Peritoneum (tissue), 1 donor: ENCODE measurements around the genes SEMA4D and ROR2.

DNA sequence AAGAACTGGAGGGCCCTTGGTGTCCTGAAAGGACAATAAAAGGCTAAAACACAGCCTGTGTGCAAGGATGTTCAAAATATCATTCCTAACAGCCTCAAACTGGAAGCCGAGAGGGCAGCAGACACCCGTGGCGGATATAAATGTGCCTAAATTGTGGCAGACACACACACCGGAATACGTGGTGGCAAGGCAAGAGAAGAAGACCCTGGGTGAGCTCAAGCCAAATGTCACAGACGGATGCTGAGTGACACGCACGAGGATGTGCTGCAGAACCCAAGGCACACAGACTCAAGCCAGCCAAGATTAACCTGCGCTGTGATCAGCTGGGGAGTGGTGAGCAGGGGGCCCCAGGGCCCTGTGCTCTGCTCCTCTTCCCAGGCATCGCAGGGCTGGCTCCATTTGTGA is 16.5 kb downstream of the SEMA4D start:
- PRO-cap = no peak

DNA sequence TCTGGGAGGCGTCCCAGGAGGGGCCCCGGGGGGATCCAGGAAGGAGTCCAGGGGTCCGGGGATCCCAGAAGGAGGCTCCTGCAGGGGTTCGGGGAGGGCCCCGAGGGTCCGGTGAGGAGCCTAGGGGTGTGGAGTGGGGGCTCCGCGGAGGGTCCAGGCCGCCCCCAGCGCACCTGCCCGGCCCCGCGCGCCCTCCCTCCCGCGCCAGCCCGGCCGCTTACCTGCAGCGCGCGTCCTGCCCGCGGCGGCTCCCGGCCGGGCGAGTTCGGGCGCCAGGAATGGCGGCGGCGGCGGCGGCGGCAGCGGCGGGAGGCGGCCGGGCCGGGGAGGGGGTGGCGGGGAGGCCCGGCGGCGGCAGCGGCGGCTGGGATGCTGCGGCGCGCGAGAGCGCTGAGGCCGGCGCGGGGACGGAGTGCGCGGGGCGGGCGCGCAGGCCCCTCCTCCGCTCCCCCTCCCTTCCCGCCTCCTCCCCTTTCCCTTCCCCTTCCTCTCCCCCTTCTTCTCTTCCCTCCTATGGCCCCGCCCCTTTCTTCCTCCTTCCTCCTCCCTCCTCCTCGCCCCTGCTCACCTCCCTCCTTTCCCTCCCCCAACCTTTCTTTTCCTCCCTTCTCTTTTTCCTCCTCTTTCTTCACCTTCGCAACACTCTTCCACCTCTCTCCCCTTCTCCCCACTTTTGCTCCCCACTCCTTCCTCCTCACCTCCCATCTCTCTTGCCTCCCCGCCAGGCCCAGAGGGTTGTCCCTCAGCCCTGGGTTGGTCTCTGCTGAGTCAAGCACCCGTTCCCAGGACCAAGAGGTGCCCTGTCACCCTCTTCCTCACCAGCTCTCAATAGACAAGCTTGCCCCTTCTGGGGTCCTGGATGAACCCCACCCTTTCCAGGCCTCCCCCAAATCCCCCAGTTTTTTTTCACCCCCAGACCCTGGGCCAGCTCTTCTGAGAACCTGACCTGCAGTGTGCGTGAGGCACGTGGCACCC is at the start of gene SEMA4D:
Gene SEMA4D, minus strand, starts transcription at position 416 of the 975 bp plus-strand sequence.
- PRO-cap = no peak

DNA sequence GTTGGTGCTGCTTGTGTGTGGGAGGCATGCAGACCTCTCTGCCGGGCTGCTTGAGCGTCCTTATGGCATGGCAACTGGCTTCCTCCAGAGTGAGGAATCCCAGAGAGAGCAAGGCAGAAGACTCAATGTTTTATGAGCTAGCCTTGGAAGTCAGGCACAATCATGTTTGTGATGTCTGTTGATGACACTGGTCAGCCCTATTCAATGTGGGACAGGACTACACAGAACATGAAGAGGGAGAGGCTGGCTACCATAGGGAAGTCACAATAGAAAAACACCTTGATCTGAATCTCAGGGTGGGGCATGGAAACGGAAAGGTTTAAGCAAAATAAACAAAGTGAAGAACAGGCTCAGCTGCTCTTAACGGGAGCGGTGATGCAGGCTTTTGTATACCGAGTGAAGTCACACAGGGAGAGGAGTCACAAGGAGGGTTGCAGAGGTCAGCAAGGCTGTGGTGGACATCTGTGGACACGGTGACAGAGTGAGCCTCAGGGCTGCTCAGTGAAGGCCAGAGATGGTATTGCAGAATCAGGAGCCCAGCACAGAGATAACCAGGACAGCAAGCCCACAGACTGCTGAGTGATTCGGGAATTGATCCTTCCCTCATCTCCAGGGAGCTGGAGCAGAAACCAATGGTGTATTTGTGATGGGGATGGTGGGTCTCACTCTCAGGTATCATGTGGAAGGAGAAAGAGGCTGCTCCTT is 30.6 kb upstream of the SEMA4D start:
- PRO-cap = no peak

- PRO-cap = no peak
Observed at GRCh38 chr9:89743946-89744481, 139.2 kb downstream of the GADD45G start.

- PRO-cap = no peak
Observed at GRCh38 chr9:89801763-89802221, 197.0 kb downstream of the GADD45G start.

- PRO-cap = no peak
Observed at GRCh38 chr9:89872762-89873368, 268.1 kb downstream of the GADD45G start.

- PRO-cap = no peak
Observed at GRCh38 chr9:89884508-89885041, 279.8 kb downstream of the GADD45G start.

DNA sequence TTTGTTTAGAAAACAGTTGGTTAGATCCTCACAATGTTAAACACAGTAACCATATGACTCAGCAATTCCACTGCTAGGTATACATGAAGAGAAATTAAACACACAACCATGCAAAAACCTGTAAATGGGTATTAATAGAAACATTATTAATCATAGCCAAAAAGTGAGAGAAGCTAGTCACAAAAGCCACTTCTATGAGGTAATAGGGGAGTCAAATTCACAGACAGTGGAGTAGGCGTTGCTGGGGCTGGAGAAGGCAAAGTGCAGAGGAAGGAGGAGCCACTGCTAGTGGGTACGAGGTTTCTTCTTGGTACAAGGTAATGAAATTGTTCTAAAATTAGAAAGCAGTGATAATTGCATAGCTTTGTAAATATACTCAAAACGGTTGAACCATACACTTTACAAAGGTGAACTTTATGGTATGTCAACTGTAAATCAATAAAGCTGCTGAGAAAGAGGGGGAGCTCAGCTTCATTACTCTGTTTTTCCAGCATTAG is 364.4 kb downstream of the GADD45G start:
- PRO-cap = no peak

DNA sequence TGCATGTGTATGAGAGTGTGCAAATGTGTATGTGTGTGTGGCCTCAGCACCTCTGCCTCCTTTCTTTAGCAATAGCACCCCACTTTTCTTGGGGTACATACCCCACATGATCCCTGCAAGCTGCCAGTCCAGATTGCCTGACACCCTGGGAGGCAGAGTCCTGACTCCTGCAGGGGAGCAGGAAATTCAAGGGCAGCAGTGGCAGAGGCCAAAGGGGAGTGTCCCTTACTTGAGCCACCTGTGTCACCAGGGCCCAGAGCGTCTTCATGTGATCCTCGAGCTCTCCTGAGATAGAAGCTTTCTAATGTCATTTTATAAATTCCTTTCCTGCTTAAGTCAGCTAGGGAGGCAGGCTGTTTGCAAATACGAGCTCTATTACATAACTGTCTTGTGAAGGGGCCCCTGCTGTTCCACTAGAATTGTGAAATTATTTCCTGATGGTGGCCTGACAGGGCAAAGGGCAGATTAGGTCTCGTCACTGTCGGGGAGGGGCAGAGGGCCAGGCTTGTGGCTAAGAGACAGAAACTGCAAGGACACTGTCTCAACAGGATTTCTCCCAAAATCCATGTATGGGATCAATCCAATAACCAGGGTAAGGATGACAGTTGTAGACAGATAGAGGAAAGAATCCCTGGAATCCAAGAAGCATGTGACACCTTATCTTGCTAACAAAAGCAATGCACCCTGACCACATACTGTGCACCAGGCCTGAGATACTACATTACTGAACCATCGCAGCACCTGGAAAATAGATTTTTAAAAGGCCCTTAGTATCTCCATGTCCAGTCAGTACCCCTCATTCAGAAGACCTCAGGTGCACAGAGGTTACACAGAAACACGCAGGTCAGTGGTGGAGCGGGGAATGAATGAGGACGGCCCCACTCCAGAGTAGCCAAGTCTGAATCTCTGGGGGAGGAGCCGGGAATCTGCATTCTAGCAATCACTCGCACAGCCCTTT is 389.4 kb downstream of the GADD45G start:
- PRO-cap = no peak

DNA sequence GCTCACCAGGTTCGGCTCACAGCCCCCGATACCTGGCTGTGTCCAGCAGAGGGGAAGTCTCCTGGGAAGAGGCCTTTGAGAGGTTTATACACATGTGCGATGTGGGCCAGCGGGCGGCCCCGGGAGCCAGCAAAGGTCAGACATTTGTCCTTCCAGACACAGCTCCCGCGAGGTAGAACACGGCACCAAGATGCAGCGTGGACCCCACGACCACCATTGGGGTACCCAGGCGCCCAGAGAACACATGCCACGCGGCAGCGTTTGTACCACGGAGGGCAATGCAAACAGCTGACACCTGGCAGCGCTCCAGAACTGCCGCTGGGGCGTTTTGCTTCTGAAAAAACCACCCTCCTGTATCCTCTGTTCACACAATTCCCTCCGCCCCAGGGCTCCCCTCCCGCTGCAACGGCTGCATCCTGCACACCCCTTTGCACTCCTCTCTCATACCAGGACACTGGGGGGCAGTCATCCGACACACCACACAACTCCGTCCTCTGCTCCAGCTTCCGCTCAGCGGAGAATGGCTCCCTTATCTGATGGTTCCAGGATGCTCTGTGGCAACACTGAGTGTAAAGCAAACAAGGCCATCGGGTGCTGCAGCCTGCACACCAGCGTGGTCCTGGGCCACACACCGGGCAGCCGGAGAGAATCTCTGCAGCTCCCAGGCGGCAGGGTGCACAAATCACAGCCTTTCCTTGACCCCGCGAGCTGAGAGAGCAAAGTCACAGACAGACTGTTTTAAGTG is 235.4 kb downstream of the SYK start:
- PRO-cap = no peak

DNA sequence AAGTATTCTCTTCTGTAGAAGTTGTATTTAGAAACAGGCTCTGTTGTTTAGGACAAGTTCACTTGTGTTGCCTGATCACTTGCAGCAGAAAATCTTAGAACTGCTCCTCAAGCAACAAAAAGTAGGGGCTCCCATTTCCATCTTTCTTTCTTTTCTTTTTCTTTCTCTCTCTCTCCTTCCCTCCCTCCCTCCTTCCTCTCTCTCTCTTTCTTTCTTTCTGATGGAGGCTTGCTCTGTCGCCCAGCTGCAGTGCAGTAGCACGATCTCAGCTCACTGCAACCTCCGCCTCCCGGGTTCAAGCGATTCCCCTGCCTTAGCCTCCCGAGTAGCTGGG is 167.4 kb downstream of the AUH start:
- PRO-cap = no peak

GRCh38 chr9:91346056-91346571 is 15.6 kb downstream of the AUH start:
- PRO-cap = no peak

- PRO-cap = no peak
Observed at GRCh38 chr9:91588953-91589439, 165.4 kb upstream of the NFIL3 start.

DNA sequence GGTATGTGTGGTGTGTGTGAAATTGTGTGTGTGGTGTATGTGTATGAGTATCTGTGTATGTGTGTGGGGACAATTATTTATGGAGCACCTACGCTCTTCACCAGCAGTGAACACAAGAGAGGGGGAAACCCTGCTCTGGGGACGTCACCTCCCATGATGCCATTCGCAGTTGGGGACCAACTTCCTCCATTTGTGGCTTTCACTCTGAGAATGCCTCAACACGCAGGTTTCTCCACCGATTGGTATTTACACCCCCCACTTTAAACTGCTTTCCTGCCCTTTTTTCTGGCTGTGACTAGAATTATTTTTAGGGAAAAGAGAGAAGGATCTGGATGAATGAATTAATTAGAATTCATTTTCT is 238.0 kb downstream of the ROR2 start:
- PRO-cap = no peak

DNA sequence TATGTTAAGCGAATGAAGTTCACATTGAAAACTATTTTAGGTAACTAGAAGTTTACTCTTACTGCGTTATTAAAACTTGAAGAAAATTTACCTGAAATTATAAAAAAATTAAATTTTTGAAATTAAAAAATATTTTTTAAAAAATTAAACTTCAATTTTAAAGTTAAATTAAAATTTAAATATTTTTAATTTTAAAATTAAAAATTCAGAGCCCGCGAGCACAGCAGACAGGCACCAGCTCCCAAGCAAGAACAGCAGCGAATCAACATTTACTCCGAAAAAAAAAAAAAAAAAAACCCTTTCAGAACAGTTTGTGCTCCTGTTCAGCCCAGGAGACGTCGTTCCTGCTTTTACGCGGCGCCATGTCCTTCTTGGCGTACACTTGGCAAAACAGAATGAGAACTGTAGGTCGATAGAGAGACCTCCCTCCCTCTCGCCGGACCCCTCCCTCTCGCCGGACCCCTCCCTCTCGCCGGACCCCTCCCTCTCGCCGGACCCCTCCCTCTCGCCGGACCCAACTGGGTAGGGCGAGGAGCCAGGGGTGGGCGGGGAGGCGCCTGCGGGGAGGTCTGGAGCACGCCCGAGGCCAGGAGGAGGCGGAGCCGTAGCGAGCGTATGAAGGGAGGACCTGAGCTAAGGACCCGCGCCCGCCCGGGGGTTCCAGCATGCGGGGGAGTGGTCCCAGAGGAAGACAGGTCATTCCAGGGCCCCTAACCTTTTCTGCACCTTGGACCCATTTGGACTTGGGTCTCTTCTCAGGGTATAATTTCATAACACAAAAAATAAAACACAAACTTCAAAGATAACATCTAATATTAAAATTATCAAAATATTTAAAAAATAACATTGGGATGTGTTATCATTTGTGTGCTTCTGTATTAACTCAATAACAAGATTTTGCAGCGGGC is 235.7 kb downstream of the ROR2 start:
- PRO-cap = no peak

DNA sequence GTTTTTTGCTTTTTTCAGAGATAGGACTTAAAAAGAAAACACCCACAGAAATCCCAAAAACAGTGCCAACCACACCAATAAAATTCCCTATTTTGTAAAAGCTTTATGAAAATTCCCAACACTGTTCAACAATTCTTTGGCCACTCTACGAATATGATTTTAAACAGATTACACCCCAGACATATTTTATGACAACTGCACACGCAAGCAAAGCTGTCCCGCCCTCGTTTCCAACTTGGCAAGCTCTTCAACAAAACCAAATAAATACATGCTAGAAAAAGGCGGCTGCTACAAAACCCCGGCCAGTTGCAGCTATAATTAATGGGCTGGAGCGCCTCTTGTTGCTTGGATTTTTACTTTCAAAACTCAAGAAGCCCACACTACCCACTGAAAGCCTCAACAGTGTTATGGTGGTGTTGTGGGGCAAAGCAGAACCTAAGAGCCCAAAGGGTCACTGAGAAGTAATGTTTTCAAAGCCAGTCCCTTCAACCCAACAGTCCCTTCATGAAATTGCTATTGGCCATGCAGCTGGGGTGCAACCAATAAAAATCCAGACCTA is 4.3 kb downstream of the ROR2 start:
- PRO-cap = no peak

GRCh38 chr9:91949522-91950048 is 443 bp downstream of the ROR2 start:
- PRO-cap = no peak

GRCh38 chr9:91950049-91951091 is at the start of gene ROR2:
Gene ROR2 (minus strand): TSS chr9:91950228.
- PRO-cap = unidirectional peak, minus-strand start at chr9:91950127

DNA sequence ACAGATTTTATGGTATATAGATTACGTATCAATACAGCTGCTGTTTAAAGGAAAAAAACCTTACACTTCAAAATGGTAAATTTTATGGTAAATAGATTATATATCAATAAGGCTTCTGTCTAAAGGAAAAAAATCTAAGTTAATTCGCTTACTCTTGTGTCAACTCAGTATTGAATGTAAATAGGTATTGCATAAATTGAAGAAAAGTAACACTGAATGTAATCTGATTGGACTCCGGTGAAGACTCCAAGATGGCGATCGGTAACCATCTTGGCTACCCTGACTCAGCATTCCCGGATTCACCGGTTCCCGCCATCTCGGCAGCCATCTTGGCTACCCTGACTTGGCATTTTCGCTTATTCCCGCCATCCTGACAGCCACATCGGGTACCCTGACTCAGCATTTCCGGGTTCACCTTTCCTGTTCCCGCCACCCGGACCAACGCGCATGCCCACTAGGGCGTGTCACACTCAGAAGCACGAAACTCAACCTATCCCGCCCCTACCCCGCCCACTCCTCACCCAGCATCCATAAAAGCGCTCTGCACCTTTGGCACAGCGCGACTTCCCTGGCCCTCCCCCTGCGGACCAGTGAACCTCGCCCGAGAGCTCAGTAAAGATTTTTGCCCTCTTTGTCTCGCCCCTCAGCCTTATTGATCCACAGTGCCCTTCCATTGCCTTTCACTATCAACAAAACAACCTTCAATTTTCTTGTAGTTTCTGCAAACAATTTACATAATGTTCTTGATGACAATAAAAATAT is 17.2 kb downstream of the SPTLC1 start:
- PRO-cap = no peak

GRCh38 chr9:92294248-92294981 is 918 bp upstream of the IARS1 start:
- PRO-cap = no peak